Lung (tissue), 4 donors: ENCODE measurements around the gene PANK2.

DNA sequence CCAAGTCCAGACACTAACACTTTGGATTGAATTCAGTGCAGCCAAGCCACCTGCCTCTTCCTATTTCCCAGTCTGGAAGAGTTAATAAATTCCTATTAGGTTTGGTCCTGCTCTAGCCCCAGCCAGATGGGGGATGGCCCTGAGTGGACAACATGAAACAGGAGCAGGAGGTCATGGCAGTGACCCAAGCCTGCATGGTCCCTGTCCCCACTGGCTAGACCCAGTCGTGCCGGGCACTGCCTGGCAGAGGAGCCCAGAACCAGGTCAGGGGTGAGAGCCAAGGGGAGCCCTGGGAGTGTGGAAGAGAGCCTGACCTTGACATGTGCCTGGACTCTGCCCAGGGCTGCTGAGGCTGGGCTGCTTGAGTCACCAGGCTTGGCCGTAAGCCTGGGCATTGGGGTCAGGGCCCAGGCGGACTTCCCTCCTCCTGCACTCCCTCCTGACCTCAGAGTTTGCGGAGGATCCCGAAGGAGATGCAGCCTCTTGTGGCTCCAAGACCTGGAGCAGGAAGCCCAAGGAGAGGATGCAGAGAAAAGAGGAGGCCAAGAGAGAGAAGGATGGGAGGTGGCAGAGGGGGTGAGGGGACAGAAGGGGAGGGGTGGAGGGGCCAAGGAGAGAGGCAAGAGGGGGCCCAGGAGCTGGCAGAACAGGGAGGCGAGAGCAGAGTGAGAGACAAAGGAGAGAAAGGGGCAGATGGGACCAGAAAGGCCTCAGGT lies 3.5 kb downstream of the AVP start:
- PRO-cap: no peak
- RAMPAGE, long total RNA: no peak
- RRBS: no CpG with 5 or more reads among the region's 7 CpGs

GRCh38 chr20:3166734-3167157 lies 6.6 kb downstream of the LZTS3 start:
- PRO-cap: no peak
- RAMPAGE, long total RNA: no peak
- RRBS: no CpG with 5 or more reads among the region's 21 CpGs

- PRO-cap: no peak
- RAMPAGE, long total RNA: no peak
- RRBS: 30% methylated on average over 2 of the region's 40 CpGs
These were observed 5.0 kb downstream of the LZTS3 start for GRCh38 chr20:3168091-3169076.

DNA sequence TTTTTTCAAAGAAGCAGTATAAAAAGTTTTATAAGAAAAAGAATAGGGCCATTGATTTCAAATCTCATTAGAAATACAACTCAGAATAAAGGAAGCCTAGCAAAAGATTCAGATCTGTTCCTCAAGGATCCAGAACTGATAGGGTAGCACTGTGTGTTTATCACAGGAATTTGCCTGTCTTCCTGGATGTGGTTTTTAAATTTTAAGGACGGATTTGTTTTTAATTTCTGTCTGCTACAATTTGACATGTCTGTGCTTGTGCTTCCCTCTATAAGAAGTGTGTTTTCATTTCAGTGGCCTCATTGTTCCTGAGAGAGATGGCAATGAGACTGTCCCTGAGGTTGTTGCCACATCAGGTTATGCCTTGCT lies 74.6 kb downstream of the ATRN start:
- PRO-cap: no peak
- RAMPAGE, long total RNA: no peak
- RRBS: no CpG with 5 or more reads among the region's 1 CpG

DNA sequence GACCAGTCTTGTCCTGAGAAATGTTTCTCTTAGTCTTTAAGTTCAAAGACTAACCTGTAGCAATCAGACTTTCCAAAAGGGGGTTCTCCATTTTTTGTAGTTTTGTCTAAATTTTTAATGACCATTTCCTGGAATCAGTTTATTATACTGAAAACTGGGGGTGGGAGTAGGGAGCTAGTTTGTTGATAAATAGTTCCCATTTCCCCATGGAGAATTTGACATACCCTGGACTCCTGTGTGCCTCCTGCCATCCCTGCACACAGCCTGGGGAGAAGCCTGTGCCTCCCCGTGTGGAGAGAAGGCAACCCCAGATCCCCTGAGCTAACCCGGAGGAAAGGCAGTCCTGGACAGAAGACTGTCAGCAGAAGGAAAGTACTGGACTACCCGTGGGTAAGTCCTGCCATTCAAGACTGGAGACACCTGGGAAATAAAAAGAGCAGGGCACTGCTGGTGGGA lies 13.5 kb downstream of the GFRA4 start:
- PRO-cap: no peak
- RAMPAGE, long total RNA: no peak
- RRBS: no CpG with 5 or more reads among the region's 3 CpGs

DNA sequence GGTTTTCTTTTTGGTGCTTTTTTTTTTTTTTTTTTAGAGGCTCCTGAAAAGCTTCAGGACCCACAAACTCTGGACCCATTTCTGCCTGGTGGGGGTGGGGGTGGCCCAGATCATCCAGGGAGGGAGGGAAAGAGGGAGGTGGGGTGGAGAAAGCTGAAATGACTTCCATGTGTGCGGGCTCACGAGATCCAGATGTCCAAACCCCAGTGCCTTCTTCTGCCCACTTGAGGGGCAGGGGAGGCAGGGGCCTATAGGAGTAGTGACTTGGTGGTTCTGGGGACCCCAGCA lies 2.7 kb downstream of the ADAM33 start:
- PRO-cap: no peak
- RAMPAGE, long total RNA: no peak
- RRBS: no CpG with 5 or more reads among the region's 2 CpGs

- PRO-cap: no peak
- RAMPAGE, long total RNA: no peak
- RRBS: no CpG with 5 or more reads among the region's 57 CpGs
These were observed 17.3 kb downstream of the HSPA12B start for GRCh38 chr20:3749639-3750266.

DNA sequence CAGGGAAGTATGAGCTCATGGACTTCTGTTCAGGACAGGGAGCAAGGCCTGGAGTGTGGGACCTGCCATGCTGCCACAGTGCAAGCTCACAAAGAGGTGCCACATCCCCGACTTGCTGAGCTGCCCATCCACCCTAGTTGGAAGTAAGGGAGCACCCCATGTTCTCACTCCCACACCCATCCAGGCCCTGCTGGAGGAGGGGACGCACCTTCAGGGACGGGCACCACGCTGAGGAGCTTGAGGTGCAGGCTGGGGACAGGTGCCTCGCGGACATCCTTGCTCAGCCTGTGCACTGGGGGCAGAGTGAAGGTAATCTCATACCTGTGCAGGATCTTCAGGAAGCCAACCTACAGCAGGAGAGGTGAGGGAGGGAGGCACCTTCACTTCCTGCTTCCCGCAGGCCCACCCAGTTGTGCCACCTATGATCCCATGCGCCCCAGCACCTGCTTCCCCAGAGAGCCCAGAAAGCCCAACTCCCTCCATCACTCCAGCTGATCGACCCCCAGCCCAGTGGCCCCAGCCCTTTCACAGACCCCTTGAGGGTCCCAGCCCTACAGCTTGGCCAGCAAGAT lies 12.2 kb downstream of the ADISSP start:
- PRO-cap: no peak
- RAMPAGE, long total RNA: no peak
- RRBS: no CpG with 5 or more reads among the region's 9 CpGs

DNA sequence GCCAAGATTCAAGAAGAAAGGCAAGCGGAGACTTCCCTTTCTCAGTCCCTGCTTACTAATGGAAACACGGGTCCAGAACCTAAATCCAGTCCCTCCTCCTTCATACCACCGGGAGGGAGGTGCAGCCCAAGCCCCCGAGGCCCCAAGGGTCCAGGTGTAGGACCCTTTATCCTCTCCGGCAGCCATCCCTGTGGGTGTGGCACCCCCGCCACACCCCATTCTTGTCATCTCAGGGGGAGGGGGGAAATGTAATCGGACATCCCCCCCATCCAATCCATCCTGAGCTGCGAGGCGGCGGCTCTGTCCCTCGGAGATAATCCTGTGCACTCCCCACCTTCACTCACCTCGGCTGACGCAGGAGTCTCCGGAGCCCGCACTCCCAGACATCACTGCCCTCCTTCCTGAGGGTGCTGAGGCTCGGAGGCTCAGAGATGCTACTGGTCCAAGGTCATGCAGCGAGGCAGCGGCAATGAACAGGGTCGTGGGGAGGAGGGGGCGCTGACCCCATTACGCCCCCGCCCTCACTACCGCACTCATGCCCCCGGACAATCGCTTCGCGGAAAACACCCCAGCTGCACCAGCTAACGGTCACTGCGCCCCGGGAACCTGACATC lies 581 bp downstream of the ADISSP start:
- PRO-cap: no peak
- RAMPAGE, long total RNA: no peak
- RRBS: 4% methylated on average over 10 of the region's 30 CpGs

DNA sequence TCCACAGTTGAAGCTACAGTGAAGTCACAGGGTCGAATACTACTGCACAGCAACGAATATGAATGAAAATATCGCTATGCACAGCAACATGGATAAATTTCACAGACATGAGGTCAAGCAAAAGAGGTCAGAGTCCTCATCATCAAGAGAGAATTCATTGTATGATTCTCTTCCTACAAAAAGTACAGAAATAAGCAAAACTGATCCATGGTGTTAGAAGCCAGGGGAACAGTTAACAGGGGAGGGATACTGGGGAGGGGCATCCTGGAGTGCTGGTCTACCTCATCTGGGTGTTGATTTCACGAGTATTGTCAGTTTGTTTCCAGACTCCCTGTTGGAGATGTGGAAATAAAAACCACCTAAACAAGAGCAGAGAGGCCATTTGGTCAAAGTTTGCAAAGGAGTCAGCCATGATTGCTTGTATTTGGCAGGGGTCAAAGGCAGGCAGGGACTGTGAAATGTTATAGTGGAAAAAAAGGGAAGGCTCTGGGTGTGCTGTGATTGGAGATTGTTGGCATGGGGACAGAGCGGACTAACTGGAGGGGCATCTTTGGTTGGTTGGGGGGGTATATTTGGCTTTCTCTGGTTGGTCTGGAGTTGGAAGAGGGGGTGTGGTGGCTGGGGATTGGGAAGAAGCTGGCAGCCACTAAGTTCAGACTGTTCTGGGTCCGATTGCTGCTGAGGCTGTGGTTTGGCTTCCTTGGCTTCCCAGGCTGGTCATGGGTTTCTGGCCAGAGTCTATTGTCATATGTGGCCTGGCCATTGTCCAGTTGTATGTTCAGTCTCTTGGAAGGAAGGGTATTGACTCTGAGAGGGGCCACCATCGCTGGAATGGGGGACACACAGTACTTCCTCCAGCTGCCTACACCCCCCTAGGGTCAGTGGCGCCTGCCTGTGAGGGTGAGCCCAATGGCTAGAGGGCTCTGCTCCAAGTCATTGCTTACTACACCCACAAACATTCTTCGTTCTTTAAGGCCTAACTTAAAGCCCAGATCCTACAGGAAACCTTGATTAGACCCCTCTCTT lies 14.8 kb upstream of the PANK2 start:
- PRO-cap: no peak
- RAMPAGE, long total RNA: no peak
- RRBS: no CpG with 5 or more reads among the region's 9 CpGs

- PRO-cap: bidirectional peak, plus-strand start at chr20:3889387, minus-strand start at chr20:3889163
- RAMPAGE, long total RNA: no peak
- RRBS: under 1% methylated on average over 10 of the region's 76 CpGs
These were observed at the start of gene PANK2 for GRCh38 chr20:3888608-3889517. TSS of gene PANK2 (plus strand) at chr20:3889387.

DNA sequence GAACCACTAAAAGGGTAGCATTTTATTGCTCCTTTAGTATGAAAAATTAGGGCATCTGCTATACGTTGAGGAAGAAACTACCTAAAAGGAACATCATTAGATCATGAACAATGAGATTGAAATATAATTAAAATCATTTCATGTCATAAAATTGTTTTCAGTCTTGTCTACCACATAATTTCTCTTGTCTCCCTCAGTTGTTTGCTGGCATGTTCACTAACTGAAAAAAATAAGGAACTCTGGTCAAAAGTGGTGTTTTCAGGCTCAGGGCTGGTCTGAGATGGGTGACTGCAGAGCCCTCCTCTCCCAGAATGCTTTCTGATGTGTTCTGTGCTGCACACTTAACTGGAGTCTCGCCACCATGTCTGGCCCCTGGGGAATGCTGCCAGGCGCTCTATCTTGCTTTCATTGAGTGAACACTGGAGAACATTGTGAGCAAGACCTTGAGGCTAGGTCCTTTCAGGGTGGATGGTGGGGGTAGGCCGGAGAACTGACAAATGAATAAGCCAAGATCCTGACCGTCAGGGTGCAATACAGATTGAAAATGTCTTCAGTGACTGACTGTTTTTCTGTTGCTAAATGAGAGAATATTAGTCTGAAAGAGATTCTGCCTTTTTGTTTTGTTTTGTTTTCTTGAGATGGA lies 19.4 kb downstream of the PANK2 start:
- PRO-cap: no peak
- RAMPAGE, long total RNA: no peak
- RRBS: no CpG with 5 or more reads among the region's 5 CpGs

DNA sequence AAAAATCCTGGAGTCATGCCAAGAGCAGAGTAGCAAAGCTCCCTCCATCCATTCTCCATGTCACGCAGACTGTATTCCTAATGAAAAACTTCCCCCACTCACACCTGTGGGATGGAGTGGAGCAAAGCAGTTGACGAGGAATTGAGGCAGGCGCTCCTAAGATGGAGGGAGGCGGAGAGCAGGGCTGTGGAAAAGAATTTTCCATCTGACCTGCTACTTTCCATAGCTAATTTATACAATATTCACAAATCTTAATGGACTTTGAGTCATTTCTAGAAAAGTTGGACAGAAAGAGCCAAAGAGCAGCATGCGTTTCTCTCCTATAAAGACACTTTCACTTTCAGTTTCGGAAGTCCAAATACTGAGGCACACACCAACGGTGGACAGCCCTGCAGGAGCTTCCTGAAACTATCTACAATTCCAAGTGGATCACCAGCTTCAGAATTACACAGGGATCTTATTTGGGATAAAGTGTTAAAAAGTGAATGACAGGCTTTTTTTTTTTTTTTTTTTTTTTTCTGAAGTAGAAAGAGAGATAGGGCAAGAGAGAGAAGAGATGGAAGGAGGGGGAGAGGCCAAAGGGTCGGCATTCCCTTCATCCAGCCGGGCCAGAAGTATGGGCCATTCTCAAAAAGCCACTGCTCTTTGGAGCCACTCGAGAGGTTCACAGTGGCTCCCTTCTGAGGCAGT lies 43.5 kb downstream of the PANK2 start:
- PRO-cap: no peak
- RAMPAGE, long total RNA: no peak
- RRBS: no CpG with 5 or more reads among the region's 10 CpGs

GRCh38 chr20:3933260-3933737 lies 44.1 kb downstream of the PANK2 start:
- PRO-cap: no peak
- RAMPAGE, long total RNA: no peak
- RRBS: no CpG with 5 or more reads among the region's 5 CpGs

GRCh38 chr20:3933960-3935062 lies 45.1 kb downstream of the PANK2 start:
- PRO-cap: no peak
- RAMPAGE, long total RNA: no peak
- RRBS: no CpG with 5 or more reads among the region's 15 CpGs

- PRO-cap: no peak
- RAMPAGE, long total RNA: no peak
- RRBS: no CpG with 5 or more reads among the region's 1 CpG
These were observed 10.7 kb downstream of the RNF24 start for GRCh38 chr20:4004628-4005170.

GRCh38 chr20:4040355-4040817 lies 25.0 kb upstream of the RNF24 start:
- PRO-cap: no peak
- RAMPAGE, long total RNA: no peak
- RRBS: no CpG with 5 or more reads among the region's 1 CpG

- PRO-cap: no peak
- RAMPAGE, long total RNA: no peak
- RRBS: no CpG with 5 or more reads among the region's 8 CpGs
These were observed 20.1 kb upstream of the PRNP start for GRCh38 chr20:4666012-4666705.

GRCh38 chr20:4790111-4790404 lies 33.4 kb downstream of the RASSF2 start:
- PRO-cap: no peak
- RAMPAGE, long total RNA: no peak
- RRBS: no CpG with 5 or more reads among the region's 2 CpGs

GRCh38 chr20:4925343-4926015 lies 75.8 kb downstream of the SLC23A2 start:
- PRO-cap: no peak
- RAMPAGE, long total RNA: no peak
- RRBS: no CpG with 5 or more reads among the region's 13 CpGs